Natural killer cell (primary cell): ENCODE measurements around a stretch of chr11.

DNA sequence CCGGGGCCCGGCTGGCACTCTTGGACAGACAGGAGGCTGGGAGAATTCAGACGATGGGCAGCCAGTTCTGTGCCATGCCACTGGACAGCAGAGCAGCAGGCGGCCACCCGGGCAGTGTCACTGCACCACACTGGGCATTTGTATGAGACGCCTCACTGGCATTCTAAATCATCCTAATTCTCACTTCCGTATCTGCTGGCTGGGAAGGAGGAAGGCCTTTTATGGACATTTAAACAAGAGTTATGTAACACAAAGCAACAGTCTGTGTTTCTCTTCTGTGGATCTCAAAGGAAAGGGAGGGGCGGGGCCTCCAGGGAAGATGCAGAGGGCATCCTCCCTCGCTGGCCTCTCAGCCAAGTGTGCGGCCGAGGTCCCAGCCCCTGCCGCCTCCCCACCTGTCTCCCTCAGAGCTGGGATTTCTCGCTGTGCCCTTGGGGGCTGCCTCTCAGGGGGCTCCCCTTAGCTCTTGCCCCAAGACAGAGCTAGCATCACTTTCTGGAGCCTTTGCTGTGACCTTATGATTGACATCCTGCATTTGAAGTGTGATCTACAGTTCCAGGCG is 350.2 kb downstream of the SHANK2 start:
- PRO-cap = no peak

- PRO-cap = no peak
These were observed 300.6 kb downstream of the SHANK2 start for GRCh38 chr11:70951600-70952363.

DNA sequence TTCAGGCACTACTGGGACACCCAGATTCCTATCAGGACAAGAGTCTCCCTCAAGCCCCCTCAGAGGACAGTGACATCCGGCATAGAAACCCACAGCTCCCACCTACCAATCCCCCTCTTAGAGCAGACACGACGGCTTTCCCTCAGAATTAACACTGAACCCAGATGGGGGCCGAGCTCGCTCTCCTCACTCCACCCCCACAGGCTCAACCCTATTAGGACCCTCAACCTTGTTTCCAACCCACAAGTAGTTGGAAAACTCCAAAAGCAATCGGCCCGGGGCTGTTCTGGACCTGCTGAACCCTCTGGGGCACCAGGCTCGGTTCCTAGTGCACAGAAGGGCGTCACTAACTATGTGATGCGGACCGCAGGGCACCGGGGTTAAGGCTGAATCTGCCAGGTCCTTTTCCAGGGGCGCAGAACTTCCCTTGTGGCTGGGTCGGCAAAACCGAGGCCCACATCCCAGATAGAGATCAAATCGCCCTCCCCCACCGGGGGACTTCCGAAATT is 1.9 kb downstream of the SHANK2 start:
- PRO-cap = no peak

DNA sequence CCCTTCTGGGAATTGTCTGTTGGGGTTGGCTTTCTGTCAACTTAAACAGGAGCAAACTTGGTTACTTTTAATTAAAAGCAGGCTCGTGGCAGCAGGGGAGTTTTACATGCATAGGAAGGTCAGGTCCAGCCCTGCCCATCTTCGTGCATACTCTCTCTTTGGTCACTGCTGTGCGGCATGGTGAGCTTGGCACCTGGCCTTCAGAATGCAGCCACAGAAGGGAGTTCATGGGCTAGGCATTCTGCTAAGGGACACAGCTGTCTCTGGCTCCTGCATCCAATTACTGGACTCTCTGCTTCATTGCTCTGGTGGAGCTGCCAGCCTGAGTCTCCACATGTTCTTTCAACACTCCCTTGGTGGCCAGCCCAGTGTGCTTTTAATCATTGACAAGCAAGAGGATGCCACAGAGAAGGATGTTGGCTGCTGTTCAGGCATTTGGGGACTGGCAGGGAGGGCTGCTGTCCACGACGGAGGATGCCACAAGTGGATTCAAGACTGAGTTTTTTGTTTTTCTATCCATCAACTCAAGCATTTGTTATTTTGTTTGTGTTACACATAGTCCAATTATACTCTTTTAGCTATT is 34.9 kb upstream of the SHANK2 start:
- PRO-cap = no peak

- PRO-cap = no peak
These were observed 393 bp downstream of the NADSYN1 start for GRCh38 chr11:71453332-71453859.

DNA sequence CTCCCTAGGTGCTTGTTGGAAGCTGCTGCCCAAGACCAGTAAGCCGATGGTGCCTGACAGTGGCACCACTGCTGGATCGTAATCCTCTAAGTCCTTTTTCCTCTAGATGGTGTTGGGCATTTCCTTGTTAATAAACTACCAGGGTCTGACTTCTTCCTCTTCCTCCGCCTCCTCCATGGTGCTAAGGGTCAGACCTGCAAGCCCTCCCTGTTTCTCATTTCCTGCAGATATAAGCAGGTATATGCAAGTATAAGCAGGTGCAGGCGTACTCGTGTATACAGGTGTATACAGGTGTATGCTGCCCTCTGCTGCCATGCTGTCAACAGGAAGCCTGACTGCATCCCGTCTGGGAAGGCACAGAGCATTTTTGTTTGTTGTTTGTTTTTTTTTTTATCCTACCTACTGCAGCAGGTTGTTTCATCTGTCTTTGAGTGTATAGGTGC is 1.6 kb downstream of the NADSYN1 start:
- PRO-cap = no peak

GRCh38 chr11:71476076-71476533 is 23.1 kb downstream of the NADSYN1 start:
- PRO-cap = no peak

GRCh38 chr11:71480566-71481208 is 27.7 kb downstream of the NADSYN1 start:
- PRO-cap = no peak

DNA sequence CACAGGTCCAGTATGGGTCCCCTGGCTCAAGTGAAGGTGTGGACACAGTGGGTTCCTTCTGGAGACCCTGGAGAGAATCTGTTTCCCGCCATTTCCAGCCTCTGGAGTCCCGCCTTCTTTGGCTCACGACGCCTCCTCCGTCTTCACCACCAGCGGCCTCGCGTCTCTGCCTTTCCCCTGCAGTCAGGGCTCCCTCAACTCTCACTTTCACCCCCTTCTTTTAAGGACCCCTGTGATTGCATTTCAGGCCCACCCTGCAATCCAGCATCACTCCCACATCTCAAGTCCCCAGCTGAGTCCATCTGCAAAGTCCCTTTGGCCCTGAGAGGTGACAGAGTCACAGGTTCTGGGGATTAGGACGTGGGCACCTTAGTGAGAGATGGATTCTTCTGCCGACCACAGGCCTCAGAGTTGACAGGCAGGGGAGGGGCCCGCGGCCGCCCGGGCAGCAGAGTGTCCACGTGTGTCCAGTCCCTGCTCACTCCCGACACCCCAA is 37.0 kb upstream of the KRTAP5-7 start:
- PRO-cap = no peak

- PRO-cap = bidirectional peak, plus-strand start at chr11:71710897, minus-strand start at chr11:71710917
These were observed 122.1 kb upstream of the DEFB108B start for GRCh38 chr11:71710708-71711517.

DNA sequence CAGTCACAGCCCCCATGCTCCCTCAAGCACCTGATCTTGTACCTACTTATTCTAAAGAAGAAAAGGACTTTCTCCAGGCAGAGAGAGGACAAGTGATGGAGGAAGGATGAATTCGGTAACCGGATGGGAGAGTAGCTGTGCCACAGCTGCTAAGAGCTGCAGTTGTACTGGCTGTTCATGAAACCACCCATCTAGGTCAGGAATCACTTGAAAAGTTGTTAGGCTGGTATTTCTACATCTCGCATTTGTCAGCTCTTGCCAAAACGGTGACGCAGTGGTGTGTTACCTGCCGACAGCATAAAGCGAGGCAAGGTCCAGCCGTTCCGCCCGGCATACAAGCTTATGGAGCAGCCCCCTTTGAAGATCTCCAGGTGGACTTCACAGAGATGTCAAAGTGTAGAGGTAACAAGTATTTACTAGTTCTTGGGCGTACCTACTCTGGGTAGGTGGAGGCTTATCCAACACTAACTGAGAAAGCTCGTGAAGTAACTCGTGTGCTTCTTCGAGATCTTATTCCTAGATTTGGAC is 87.3 kb upstream of the DEFB108B start:
- PRO-cap = no peak

GRCh38 chr11:71999455-72000169 is 903 bp downstream of the IL18BP start:
- PRO-cap = no peak

DNA sequence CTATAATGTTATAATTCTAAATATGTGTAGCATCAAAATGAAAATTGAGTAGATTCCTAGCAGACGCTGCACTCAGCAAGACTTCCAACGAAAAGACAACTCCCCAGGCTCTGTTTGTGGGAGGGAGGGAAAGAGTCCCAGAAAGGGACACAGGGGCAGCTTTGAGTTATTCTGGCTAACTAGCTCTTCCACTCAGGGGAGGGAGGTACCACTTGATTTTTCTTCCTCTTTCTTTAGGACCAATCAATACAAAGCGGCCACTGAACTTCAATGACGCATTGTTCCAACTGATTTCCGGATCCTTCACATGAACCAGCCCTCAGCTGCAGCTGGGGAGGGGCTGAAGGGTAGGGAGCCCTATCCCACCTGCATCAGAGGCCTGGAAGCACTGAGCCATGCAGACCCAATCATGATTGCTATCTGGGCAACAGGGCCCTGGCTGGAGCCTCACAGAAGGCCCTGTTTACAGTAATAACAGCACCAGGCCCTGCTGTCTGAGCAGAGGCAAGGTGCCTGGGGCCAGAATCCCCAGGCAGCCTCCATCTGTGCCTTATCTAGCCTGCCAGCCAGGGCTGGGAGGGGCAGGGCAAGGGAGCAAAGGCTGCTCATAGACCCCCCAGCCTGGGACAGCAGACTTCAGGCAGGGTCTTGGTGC is 22.7 kb downstream of the CLPB start:
- PRO-cap = no peak

GRCh38 chr11:72483761-72484268 is 49.5 kb upstream of the CLPB start:
- PRO-cap = no peak

- PRO-cap = no peak
These were observed 55.9 kb downstream of the PDE2A start for GRCh38 chr11:72618199-72618894.

GRCh38 chr11:72701449-72702670 is 27.6 kb upstream of the PDE2A start:
- PRO-cap = no peak

DNA sequence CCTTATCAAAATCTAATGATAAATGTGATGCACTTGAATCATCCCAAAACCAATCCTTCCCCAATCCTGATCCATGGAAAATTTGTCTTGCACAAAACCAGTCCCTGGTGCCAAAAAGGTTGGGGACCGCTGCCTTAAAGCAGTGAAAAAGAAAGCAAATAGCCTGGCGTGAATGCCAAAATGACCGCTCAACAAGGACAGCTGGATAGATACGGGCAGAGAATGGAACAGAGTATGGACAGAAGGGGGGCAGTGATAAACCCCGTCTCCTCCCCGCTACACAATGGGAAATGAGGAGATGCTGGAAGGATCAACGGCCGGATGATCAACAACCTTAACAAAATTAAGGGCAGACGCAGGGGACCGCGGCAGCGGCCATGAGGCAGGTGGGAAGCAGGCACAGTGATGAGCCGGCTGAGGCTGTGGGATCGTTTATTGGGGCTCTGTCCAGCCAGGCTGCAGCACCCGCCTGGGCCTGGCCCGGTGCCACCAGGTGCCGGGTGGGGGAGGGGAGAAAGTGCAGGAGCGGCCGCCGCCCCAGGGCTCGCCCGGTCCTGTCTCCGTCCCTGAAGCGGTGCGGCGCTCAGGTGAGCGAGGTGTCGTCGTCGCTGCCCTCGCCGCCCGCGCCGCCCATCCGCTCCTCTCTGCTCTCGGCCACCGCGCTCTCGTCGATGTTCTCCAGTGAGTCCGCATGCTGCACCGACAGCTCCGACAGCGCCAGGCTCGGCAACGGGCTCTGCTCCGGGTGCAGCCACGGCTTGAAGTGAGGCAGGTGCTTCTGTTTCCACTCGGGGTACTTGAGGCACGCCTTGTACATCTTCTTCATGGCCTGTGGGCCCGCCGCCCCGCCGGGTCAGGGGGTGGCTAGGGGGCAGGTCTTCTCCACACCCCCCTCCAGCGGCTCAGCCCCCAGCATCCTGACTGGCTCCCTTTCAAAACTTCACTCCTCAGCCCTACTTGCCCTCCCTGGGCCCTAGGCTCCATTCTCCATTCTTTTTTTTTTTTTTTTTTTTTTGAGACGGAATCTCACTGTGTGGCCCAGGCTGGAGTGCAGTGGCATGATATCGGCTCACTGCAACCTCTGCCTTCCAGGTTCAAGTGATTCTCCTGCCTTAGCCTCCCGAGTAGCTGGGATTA is 2.5 kb upstream of the ARAP1 start:
- PRO-cap = no peak

- PRO-cap = bidirectional peak, plus-strand start at chr11:72828011, minus-strand start at chr11:72827929
These were observed 14.1 kb downstream of the ATG16L2 start for GRCh38 chr11:72827965-72829141.

DNA sequence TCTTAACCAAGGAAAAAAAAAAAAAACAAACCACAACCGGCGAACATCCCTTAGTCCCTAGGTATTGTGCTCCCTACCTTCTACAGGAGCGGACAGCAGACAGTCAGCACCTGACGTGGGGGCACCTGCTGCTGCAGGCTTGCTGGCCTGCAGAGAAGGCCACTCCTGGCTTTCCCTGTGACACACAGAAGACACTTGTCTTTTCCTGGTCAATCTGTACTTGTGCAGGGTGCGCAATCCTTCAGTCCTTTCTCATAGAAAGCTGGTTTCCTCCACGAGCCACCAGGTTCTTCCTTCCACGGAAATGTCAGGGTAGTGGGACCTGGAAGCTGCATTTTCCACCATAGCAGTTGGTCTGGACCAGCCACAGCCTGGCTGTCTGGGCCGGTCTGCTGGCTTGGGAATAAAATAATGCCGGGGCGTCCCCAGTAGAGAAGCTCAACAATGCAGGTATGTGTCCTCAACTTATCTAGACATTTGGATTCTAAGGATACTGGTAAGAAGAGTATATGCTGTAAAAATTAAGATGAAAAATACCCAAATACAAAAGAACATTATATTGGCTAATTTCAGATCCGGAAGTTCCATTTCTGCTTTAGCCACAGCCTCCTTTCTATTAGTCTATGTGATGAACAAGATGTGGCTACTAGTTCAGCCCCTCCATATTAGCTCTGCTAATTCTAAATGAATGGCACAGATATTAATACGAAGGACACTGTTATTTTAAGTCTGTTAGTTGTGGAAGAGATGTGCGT is 23.4 kb downstream of the ATG16L2 start:
- PRO-cap = no peak

- PRO-cap = unidirectional peak, minus-strand start at chr11:73073078
These were observed 69.3 kb downstream of the FCHSD2 start for GRCh38 chr11:73072765-73073335.